GM23248 (cell line): ENCODE data around the gene PAPOLB.

GRCh38 chr7:3158228-3158795 is 114.6 kb upstream of the CARD11 start:
- RAMPAGE, long total RNA, result no peak

- RAMPAGE, long total RNA, result no peak
Measured at GRCh38 chr7:3260292-3260664, 40.8 kb upstream of the SDK1 start.

DNA sequence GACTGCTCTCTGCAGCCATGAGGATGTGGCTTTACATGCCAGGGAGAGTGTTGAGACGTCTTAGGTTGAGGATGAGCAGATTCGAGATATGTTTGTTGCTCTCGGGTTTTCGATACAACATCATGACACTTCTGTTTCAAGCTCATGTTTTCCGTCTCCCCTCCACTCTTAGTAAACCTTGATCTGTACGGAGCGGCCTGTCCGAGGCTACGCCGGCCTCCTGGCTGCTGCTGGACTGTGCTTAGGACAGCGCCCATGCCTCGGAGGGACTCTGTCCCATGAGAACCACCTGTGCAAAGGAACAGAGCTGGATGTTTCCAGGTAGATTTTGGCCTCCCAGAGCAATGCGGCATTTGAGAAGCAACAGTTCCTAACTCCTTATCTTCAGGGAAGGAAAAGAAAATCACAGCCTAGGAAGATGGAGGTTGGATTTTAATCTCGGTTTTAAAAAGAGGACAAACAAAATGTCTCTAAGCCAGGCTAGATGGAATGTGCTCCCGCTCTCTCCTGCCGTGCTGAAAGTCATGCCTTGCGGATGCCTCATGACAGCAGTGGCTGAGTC is 414.4 kb upstream of the FOXK1 start:
- RAMPAGE, long total RNA, result no peak

GRCh38 chr7:4311395-4311594 is 370.8 kb upstream of the FOXK1 start:
- RAMPAGE, long total RNA, result no peak

DNA sequence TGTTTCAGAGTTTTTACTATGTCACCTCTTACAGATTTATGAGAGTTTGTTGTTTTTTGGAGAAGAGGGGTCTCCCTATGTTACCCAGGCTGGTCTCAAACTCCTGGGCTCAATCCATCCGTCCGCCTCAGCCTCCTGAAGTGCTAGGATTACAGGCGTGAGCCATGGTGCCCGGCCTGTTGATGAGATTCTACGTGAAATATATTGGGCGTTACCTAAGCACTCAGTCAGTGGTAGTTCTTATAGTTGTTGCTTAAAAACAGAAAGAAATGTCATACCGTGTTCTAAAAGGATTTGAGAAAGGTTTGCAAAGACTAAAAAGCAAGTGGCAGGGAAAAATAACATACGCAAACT is 39.5 kb upstream of the FOXK1 start:
- RAMPAGE, long total RNA, result no peak

- RAMPAGE, long total RNA, result no peak
Measured at GRCh38 chr7:4775774-4776489, 509 bp downstream of the AP5Z1 start.

DNA sequence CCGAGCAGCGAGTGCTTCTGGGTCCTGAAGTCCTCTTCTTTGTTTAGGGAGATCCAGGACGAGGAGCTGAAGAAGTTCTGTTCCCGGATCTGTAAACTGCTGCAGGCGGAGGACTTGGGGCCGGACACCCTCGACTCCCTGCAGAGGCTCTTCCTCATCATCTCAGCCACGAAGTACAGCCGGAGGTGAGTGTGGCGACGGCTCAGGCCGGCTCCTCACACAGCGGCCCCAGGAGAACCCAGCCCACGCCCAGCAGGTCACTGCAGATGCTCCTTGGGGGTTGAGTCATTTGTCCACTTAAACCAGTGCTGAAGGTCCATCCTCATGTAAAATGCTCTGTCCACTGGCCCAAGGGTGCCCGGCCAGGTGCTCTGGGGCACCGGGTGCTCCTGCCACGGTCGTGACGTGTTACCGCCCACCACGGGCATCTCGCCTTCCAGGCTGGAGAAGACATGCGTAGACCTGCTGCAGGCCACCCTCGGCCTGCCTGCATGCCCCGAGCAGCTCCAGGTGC is 5.8 kb downstream of the AP5Z1 start:
- RAMPAGE, long total RNA, result no peak

- RAMPAGE, long total RNA, result no peak
Measured at GRCh38 chr7:4861543-4862373, at the start of gene PAPOLB. TSS of gene PAPOLB (minus strand) at chr7:4862030.

GRCh38 chr7:4998362-4999228 is 39.6 kb upstream of the MMD2 start:
- RAMPAGE, long total RNA, result no peak

- RAMPAGE, long total RNA, result no peak
Measured at GRCh38 chr7:4999820-5000504, 41.0 kb upstream of the MMD2 start.

DNA sequence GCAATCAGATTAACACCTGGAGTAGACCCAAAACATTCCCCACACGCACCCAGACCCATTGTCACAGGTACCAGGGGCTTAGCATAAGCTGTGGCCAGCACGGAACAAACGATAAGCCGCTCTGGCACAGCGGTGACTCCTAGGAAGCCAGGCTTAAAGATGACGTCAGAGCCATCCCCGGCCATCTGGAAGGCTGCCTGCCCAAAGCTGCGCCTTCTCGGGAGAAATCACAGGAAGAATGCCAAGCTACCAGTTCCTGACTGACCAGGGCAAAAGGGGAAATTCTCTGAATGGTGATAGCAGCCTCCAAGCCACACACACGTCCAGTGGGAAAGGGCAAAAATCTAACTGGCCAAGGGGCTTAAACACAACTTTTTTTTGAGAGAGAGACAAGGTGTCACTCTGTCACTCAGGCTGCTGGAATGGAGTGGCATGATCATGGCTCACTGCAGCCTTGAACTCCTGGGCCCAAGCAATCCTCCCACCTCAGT is 12.9 kb upstream of the WIPI2 start:
- RAMPAGE, long total RNA, result no peak

DNA sequence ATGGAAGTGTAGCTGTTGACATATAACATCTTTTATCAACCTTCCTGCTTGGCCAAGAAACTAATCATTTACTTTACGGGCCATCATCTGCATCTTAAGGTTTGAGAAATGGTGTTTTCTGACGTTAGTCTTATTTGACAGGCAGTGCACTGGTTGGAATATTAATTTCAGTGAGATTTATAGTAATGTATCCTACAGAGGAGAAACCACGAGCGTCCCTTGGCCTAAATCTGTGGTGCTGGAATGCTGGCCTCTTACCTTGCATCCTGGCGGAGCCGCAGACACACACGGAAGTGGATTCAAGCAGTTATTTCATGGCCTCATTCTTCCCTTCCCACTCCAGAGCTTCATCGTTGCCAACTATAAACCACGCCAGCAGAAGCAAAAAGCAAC is 13.0 kb downstream of the WIPI2 start:
- RAMPAGE, long total RNA, result no peak

DNA sequence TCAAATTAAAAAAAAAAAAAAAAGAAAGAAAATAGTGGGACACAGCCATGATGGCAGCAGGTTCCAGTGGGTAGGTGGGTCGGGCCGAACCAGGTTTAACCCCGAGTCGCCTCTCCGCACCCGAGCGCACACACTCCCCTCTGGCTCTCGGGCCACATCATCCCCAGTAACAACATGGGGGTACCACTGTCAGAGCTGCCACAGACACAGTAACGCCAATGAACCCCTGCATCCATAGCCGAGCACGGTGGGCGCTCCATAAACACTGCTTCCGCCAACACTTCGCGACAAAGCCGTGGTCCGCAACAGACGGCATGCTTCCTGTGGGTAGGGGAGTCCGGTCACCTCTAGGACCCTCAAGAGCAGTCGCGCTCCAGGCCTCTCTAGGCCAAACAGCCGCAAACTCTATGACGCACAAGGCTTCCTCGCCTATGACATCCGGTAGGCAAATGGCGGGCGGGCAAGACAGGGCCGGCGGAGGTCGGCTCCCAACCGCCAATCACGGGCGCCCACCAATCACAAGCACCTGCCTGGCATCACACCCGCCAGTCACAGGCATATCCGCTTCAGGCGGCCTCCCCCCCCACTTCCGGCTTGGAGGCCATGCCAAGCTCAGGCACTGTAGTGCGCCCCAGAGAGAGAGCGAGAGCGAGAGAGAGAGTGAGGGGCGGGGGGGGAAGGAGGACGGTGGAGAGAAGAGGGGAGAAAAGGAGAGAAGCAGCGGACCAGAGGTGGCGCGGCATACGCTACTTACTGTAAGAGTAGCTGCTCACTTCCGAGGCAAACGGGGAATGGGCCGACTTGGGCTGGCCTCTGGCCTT is 67.3 kb downstream of the TNRC18 start:
- RAMPAGE, long total RNA, result no peak

- RAMPAGE, long total RNA, result no peak
Measured at GRCh38 chr7:5377104-5377573, 46.5 kb downstream of the TNRC18 start.

GRCh38 chr7:5396874-5398023 is 26.4 kb downstream of the TNRC18 start:
- RAMPAGE, long total RNA, result no peak

- RAMPAGE, long total RNA, result no peak
Measured at GRCh38 chr7:5425523-5426215, 2.0 kb upstream of the TNRC18 start.

- RAMPAGE, long total RNA, result no peak
Measured at GRCh38 chr7:5452483-5453464, 29.1 kb upstream of the TNRC18 start.

- RAMPAGE, long total RNA, result no peak
Measured at GRCh38 chr7:5512697-5513282, 819 bp downstream of the FBXL18 start.

DNA sequence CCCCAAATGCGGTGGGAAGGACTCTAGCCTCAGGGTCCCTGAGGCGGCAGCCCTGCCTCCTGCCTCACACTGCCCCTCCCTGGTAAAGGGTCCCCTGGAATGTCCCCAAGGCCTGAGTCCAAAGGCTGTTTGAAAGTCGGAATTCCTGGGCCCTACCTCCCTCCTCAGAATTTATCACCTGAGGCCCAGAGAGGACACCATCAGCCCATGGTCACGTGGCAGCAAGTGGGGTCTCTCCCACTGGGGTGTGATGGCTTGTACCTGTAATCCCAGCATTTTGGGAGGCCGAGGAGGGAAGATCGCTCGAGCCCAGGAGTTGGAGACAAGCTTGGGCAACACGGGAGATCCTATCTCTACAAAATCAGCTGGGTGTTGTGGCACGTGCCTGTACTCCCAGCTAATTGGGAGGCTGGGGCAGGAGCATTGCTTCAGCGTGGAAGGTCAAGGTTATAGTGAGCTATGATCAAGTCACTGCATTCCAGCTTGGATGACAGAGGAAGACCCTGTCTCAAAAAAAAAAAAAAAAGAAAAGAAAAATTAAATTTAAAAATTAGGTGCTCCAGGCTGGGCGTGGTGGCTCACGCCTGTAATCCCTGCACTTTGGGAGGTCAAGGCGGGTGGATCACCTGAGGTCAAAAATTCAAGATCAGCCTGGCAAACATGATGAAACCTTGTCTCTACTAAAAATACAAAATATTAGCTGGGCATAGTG is 3.7 kb upstream of the ACTB start:
- RAMPAGE, long total RNA, result no peak

DNA sequence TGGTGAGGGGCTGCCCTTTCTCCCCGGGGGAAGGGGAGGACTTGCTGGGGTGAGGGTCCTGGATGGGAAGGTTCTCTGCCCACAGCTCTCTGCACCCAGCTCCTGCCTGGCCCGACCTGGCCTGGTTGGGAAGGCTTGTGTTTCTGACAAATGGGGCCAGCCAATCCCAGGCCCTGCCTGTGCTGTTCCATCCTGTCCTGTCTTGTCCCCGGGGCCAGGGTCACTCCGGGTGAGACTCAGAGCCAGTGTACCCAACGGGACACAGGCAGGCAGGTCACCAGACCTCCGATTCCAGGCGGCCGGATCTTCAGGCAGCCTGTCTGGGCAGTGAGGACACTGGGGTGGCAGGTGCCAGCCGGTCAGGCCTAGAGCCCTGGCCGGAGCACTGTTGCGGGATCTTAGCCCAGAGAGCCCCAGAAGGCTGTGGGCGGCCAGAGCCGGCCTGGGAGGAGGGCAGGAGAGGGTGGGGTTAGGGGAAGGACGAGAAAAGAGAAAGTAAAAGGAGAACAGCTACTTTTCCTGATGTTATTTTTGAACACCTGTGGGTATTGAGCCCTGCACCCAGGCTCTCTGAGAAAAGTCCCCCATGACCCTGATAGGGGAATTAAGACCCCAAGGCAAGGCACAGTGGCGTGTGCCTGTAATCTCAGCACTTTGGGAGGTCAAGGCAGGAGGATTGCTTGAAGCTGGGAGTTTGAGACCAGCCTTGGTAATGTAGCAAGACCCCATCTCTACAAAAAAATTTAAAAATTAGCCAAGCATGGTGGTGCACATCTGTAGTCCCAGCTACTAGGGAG is 27.6 kb upstream of the ACTB start:
- RAMPAGE, long total RNA, result no peak